ENCODE measurements around the gene SERBP1.

DNA sequence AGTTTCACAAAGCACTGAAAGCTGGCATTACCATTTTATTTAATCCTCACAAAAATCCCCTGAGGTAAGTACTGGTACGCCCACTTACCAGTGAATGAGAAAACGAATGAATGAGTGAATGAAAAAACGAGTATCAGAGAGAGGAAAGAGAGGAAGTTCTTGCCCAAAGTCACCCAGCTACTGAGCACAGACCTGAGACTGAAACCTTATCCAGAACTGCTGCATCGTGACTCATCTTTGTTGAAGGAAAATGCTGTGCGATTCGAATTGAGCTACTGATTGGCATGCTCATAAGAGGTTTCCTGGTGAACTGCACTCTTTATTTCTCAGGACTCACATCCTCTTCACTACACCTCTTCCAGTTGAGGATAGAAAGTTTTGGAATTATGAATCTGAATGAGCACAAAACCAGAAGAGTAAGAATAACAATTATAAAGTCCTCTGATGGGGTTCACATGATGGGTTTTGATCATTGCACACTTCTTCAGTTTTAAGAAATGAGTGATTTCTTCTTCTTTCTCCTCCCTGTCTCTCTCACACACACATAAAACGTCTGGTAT, 32.0 kb downstream of the IL12RB2 start:
- PRO-cap: unidirectional peak, minus-strand start at position 179 of the sequence

DNA sequence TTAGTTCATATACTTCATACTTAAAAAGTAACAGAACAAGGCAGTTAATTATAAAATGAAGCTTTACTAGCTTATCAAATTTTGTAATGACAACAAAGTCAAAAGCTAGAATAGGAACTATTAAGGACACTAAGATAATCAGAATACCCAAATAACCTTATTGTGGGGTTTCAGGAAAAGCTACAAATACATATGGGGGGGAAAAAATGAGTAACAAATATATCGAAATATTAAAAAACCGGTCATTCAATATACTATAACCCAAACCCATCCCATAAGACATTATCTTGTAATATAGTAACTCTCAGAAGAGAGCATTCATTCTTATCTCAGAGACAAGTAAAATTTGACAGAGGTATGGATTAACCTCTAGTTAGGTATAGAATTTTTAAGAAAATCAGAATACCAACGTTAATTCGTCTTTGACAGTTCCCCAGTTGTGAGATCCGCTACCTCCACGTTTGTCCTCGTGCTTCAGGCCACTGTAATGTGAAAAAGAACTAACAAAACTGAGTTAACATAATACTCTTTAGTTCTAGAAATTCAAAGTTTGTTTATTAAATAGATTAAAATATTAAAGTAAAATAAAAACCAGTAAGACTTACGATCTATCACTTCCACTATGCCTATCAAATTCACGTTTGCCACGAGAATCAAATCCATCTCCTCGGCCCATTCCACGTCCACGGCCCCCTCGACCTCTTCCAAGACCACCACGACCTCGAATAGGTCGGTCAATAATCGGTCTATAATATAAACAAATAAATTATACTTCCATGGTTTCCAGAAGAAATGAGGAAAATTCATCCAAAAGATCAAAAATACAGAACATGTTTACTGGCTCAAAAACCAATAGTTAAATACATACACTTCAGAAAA, 5.5 kb downstream of the SERBP1 start:
- PRO-cap: no peak

GRCh38 chr1:67428790-67429471, 1.3 kb downstream of the SERBP1 start:
- PRO-cap: unidirectional peak, plus-strand start at chr1:67429220

GRCh38 chr1:67429948-67430983, at the start of gene SERBP1:
Gene SERBP1, minus strand, starts transcription at chr1:67430402.
- PRO-cap: bidirectional peak, plus-strand start at chr1:67430619, minus-strand start at chr1:67430402

DNA sequence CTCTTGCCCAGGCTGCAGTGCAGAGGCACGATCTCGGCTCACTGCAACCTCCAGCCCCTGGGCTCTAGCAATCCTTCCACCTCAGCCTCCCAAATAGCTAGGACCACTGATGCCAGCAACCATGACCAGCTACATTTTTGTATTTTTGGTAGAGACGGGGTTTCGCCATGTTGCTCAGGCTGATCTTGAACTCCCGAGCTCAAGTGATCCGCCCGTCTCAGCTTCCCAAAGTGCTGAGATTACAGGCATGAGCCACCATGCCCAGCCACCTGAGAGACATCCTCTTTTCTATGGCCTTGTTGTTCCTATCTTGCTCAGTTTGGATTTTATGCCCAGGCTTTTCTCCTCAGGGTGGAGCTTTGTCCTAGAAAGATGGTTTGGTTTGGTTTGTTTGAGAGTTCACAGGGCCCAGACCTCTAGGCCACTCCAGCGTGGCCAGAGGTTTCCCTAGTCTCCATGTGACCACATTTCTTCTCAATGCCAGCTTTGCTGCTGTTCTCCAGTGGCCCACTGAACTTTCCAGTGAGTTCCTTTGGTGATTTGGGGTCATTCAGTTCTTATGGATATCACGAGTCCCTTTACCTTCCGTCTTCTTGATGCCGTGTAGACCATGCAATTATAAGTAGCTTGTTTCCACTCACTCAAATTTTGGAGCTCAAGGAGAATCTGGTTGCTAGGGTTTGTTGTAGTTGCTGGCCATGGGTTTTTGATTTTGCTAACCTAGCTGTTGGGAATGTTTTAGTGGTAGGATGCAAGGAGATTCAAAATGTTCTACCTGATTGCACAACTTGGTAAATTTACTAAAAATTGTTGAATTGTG, 92.6 kb upstream of the SERBP1 start:
- PRO-cap: no peak

GRCh38 chr1:67557690-67558404, 127.2 kb upstream of the GADD45A start:
- PRO-cap: no peak

GRCh38 chr1:67682543-67682920, 2.5 kb upstream of the GADD45A start:
- PRO-cap: no peak

- PRO-cap: no peak
Observed at GRCh38 chr1:67688822-67689792, 4.1 kb downstream of the GADD45A start.

- PRO-cap: no peak
Observed at GRCh38 chr1:67750137-67750668, 65.2 kb downstream of the GADD45A start.

GRCh38 chr1:68159467-68160000, 72.8 kb downstream of the WLS start:
- PRO-cap: no peak

GRCh38 chr1:68177846-68178399, 54.4 kb downstream of the WLS start:
- PRO-cap: no peak

GRCh38 chr1:68217285-68217718, 15.0 kb downstream of the WLS start:
- PRO-cap: no peak

DNA sequence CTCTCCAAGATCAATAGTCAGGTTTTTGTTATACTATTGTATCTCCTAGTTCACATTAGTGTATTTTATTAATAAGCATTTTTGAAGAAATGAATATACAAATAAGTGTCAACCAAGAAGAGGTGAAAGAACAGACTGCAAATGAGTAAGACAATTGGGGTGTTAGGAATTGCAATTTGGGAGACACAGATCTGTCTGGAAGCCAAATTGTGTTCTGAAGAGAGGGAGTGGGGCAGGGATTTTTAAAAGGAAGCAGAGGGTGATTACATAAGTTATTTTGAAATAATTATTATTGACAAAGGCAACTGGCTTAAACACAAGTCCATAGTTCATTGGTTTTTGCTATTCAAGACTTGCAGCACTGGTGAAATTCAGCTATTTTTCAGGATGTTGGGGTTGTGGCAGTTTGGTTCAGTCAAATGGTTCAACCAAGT, 299.9 kb upstream of the DEPDC1 start:
- PRO-cap: no peak

DNA sequence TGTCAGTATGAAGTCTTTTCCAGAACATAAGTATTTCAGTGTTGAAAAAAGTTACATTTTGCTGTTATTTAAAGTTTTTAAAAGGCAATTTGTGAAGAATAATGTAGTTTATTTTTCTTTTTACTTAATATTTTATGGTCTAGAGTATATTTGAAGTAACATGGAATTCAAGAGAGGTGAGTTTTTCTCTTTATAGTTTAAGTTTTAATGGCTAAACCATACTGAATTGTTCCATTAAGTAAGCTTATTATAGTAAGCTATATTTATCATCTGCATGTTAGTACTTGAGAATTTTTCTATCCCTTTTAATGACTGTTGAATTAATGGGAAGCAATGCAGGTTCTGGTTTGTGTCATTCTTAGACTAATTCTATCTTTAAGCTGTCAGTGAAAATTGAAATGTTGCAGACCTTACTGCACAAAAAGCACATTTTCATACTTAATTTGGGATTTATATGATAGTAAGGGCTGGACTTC, 25.8 kb downstream of the SRSF11 start:
- PRO-cap: no peak

GRCh38 chr1:70410290-70410492, 877 bp upstream of the CTH start:
- PRO-cap: no peak

DNA sequence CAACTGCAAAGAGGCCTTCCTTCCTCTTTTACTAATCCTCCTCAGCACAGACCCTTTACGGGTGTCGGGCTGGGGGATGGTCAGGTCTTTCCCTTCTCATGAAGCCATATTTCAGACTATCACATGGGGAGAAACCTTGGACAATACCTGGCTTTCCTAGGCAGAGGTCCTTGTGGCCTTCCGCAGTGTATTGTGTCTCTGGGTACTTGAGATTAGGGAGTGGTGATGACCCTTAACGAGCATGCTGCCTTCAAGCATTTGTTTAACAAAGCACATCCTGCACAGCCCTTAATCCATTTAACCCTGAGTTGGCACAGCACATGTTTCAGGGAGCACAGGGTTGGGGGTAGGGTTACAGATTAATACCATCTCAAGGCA, 49.8 kb downstream of the CTH start:
- PRO-cap: no peak

- PRO-cap: no peak
Observed at GRCh38 chr1:71073955-71074512, 6.8 kb downstream of the ZRANB2 start.

DNA sequence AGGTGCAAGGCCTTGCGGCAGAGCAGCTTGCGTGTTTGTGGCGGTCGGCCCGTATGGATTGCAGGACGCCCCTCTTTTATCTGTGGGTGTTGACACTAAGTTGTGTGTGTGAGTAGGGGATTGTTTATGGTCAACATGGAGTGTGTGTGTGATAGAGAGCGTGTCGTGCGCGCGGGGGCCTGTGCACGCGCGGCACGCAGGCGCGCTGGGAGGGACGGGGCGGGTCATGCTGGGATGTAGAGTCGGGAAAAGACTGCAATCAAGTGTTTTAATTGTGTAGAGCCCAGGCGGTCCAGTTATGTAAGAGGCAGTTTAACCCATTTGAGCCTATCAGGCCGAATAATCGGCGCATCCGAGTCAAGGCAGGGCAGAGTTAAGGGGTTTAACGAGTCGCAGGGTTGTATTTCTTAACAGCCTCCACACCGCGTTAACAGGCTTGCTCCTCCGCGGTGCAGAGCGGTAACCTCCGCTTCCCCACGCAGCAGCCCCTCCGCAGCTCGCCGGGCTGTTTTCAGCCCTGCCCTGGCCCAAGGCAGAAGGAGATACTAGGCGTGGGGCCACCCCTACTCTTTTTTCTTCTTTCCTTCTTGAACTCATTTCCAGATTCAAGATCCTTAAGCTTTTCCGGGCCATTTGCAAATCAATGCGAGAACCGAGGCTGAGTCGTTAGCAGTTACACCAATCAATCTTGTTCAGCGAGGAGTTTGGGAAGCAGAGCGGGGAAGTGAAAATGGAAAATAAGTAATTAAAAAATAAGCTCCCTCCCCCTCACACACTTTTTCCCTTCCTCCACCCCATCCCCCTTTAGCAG, 1.4 kb upstream of the NEGR1 start:
- PRO-cap: unidirectional peak, minus-strand start at position 519 of the sequence

GRCh38 chr1:72807126-72807562, 524.8 kb upstream of the NEGR1 start:
- PRO-cap: no peak

DNA sequence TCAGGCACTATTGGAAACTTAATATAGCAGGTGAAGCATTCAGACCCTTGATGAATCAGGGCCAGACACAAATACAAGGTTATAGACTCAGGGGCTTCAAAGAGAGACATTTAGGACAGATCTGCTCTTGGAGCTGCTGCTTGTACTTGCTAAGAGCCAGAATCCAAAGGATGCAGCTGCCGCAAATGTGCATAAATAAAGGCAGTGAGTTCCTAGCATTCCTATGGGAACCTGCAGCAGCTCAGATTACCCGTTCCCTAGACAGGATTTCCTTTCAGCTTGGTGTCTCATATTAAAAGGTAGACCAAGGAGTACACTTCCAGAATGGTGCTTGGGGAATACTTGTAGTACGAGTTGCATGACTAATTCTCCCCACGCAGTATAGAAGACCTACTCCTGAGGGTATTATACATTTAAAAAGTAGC, 9.7 kb upstream of the LRRC53 start:
- PRO-cap: no peak